Helper T cell (primary cell): ENCODE data around the gene BDKRB2.

DNA sequence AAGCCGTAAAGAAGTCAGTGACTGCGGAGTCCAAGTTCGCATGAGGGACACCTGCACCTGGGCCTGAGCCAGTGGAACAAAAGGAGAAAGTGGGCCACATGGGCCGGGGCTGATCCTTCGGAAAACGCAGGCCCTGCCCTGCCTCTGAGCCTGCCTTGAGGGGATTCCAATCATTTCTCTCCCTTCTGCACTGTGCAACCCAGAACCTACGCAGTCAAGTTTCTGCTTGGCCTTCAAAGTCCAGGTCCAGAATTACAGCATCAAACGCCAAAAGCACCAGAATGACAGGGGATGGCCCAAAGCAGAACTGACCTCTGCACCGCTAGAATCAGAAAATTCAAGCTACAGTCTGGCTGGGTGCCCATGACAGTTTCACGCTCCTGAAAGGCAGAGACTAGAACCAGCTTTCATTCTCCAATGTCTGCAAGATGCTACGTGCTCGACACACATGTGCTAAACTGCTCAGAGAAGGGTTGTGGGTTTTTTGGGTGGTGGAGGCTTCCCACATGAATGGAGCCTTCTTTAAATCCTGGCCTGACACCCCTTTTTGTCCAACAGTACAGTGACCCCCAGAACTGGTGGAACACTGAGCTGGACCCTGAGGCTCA, 4.1 kb downstream of the CLMN start:
- PRO-cap, 2 experiments = no peak in any of the 2 experiments

DNA sequence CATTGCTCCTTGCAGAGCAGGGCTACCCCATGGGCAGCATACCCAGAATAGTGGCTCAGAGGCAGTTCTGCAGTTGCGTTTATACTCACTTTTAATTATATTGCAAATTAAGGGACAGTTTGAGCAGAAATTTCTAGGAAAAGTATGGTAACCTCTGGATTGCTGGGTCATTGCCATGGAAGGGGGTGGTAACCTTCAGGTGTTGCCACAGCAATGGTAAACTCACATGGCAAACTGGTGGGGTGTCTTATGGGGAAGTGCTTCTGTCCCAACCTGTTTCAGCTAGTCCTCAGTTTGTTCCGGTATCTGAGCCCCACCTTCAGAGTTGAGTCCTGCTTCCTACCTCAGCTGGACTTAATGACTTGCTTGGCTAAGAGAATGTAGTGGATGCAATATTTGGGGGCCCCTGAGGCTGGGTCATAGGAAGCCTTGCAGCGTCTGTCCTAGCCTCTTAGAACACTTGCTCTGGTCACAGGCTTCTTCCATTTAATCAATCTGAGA, 7.3 kb upstream of the CLMN start:
- PRO-cap, 2 experiments = no peak in any of the 2 experiments

DNA sequence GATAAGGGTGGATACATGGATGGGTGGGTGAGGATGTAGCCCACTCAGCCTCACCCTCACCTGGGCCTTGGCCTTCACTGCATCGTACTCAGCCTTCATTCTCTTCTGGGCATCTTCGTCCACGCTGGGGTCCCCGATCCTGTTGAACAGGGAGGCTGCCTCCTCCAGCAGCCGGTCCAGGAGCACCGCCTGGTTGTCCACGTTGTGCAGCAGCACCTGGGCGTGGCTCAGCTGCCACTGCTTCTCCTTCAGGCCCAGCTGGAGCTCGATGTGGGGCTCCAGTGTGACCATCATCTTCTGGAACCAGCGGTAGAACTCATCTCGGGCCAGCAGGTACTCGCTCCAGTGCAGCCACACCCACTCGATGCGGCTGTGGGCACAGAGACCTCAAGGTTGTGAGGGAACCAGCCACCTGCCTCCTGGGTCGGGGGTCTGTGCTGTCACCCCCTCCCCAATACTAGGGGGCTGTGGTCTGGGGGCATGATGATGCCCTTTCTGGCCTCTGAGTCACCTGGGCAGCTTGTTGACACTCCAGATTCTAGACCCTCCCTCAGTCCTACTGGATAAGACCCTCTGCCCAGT, 50.5 kb downstream of the SYNE3 start:
- PRO-cap, 2 experiments = no peak in any of the 2 experiments

DNA sequence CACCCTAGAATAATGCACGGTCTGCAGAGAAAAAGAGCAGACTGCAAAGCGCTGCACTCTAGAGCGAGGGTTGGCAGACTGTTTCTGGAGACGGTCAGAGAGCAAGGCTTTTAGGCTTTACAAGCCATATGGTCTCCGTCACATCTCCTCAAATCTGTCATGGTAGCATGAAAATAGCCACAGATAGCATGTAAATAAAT, 19.0 kb downstream of the SYNE3 start:
- PRO-cap, 2 experiments = no peak in any of the 2 experiments

DNA sequence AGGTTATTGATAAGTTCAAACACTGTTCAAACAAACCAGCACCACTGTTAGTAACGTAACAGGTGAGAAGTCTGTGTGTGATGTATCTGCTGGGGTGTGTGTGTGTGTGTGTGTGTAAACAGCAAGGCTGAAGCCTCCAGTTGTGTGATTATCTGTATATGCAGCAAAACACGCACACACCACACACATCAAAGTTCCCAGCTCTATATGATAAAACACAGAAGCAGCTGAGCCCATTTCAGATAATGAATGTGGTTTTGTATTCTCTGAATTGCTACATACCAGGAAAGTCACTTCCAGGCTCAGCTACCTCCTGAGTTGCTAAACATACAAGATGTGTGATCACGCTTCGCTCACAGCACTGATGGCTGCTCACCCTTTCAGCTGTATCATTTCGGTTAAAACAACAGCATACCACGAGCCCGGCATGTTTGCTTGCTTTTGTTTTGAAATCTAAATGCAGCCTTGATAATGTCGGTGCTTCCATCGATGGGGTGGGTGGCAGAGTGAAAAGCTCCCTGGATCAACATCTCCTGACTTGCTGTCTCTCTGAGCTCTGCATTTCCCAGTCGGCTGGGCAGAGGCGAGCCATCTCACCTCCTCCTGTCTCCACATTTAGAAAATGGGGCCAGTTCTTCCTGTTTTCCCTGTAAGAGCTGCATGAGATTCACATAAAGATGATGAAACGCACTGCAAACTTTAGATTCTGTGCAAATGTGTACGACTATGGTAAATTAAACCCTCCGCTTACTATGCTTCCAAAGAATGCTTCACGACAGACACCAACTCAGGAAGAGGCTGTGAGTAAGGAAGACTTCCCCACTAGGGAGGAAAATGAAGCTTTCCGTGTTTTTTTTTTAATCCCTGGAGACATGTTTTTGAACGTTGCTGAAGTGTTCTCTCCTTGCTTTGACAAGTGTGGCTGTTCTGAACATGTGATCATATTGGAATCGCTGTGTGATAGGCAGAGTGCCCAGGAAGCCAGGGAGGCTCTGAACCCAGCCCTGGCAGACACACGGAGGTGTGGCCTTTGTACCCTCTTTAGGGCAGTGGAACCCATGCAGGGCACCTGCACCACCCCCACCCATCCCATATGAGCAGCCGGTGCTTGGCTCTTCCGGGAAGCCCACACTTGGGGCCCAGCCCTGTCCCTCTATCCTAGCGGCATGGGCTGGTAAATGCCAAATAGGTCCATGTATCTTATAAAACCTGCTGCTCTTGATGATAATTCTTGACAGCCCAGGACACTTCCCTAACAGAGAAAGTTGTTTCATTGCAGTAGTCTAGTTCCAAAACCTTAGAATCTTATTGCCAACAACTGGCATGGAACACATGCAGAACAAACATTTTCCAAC, 7.3 kb upstream of the SYNE3 start:
- PRO-cap, 2 experiments = peak in 2 of 2 experiments; most common minus-strand start position 914 of the sequence (in 1)

GRCh38 chr14:95531370-95531765, 3.5 kb upstream of the GLRX5 start:
- PRO-cap, 2 experiments = no peak in any of the 2 experiments

- PRO-cap, 2 experiments = no peak in any of the 2 experiments
Observed at GRCh38 chr14:95597824-95598307, 63.0 kb downstream of the GLRX5 start.

- PRO-cap, 2 experiments = no peak in any of the 2 experiments
Observed at GRCh38 chr14:95620722-95621079, 65.5 kb upstream of the TCL1B start.

DNA sequence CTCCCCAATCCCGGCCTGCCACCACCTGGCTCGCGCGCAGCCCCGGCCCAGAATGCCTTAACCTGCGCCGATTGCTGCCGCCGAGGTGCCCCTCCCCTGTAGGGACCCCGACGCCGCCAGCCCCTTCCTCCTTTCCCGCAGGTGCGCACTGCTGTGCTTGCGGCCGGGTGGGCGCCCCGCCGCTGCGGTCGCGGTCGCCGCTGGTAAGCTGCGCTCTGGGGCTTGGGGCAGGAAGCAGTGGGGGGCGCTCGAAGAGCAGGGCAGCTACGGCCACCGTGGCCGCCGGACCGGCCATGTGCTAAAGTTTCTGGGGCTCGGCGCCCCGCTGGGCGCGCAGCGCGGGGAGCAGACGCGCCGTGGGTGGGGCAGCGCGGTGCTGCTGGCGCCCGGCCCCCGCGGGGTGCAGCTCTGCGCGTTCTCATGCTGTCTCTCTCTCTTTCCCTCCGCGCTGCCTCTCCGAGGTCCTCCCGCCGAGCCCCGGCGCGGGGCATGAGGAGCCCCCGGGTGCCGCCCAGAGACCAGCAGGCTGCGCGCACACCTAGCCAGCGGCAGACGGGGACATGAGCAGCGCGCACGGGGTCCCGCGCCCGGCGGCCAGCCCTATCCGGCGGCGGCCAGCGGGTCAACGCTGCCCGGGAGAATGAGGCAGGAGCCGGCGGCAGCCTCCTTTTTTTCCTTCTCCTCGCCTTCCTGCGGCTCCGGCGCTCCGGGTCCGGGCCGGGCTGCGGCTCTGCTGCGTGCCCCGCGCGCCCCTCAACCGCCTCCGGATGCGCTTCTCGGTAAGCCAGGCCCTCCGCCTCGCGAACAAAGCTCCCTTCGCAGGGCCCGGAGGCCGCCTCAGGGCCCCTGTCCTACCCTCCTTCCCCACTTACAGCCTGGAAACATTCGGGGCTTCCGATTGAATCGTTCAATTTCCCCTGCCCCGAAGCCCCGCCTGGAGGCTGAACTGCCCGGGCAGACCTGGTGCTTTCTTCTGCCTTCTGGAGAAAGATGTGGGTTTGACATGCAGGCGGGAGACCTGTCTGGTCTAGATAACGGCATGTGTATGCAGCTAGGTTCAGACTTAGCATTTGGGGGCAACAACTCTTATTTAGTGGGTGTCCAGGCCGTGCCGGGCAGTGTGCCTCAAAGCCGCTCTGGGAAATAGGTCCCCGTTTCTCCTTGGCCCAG, 162.4 kb upstream of the C14orf132 start:
- PRO-cap, 2 experiments = no peak in any of the 2 experiments

- PRO-cap, 2 experiments = no peak in any of the 2 experiments
Observed at GRCh38 chr14:96083873-96084140, 44.6 kb downstream of the C14orf132 start.

DNA sequence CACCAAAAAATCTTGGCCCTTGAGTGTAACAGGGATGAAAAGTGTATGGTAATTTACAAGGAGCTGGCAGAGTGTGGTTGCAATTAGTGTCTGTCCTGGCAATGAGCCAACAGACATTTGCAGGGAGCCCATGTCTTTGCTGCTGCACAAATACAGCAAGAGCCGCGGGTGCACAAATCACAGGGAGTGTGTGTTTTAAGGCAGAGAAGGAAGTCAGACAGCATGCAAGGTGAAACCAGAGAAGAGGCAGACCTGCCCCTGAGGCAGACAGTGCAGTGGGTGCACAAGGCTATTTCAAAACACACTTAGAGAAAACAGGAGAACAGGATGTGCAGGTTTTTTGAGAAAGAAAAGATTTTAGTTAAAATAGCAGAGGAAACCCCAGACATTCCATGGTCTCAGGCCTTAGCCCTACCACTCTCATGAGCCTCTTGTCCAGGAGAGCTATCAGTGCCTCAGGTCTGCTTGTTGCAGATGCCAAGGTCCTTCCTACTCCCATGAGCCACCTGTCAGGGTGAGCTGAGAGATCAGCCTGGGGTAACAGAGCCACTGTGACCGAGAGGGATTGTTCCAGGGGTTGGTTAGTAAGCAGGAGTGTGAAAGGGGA, 78.0 kb downstream of the C14orf132 start:
- PRO-cap, 2 experiments = peak in 1 of 2 experiments; most common plus-strand start position 302 of the sequence (in 1); most common minus-strand start position 165 of the sequence (in 1)

- PRO-cap, 2 experiments = no peak in any of the 2 experiments
Observed at GRCh38 chr14:96204516-96205422, at the start of gene BDKRB2. Gene BDKRB2, plus strand, starts transcription at chr14:96204839.

DNA sequence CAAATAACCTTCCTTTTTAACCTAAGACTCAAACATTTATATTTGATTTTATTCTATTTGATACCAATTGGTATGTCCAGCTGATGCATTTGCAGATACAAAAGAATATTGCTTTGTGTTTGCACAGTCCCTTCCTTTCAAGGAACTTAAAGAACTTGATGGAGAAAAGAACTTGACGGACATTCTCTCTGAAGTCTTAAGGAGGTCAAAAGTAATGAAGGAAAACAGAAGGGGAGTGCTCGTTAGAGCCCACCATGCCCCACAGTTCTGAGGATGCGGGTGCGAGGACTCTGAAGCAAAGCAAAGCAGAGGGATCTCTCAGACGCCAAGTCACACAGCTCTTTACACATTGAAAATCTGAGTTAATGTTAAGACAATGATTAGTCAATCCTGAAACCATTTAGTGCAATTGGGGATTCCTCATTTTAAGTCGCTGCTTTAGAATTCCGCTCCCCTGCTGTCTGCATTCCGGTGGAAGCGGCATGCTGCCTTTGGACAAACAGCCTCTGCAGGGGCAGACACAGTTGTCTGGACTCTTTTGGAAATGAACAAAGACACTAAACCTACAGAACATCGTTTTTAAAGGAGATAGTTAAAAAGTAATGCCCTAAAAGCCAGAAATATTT, 26.3 kb downstream of the BDKRB1 start:
- PRO-cap, 2 experiments = no peak in any of the 2 experiments

DNA sequence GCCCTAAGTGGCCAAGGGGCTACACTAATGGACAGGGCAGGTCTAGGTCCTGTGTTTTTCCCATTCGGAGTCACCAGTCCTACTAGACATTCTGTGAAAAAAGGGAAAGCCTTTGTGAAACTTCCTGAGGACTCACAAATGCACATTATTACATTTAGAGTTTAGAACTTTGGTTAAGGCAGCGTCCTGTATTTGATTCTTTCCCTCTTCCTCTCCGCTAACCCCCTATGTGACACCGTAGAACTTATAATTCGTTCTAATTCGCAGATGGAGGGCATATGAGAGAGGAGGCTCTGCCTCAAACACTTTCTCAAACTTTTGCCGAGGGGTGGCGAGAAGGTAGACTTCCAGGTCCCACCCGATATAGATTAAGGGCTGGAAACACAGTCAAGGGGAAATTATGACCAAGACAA, 1.0 kb upstream of the PAPOLA start:
- PRO-cap, 2 experiments = no peak in any of the 2 experiments

- PRO-cap, 2 experiments = no peak in any of the 2 experiments
Observed at GRCh38 chr14:96554228-96554912, 52.2 kb downstream of the PAPOLA start.

- PRO-cap, 2 experiments = no peak in any of the 2 experiments
Observed at GRCh38 chr14:96555514-96556056, 53.4 kb downstream of the PAPOLA start.

DNA sequence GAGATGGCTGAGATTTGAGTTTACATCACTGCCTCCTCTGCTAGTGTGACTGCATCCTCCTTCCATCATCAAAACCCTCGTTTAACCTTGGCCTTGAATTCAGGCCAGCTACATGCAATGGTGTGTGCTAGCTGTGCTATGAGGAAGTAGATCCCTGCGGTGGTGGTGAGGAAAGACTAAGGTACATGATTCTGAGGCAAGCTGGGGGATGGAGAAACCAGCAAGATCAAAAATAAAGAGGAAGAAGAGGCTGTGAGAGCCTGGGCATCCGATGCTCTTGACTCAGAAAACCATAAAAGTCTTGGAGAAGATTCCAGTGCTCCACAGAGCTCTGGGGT, 774.7 kb downstream of the VRK1 start:
- PRO-cap, 2 experiments = no peak in any of the 2 experiments

DNA sequence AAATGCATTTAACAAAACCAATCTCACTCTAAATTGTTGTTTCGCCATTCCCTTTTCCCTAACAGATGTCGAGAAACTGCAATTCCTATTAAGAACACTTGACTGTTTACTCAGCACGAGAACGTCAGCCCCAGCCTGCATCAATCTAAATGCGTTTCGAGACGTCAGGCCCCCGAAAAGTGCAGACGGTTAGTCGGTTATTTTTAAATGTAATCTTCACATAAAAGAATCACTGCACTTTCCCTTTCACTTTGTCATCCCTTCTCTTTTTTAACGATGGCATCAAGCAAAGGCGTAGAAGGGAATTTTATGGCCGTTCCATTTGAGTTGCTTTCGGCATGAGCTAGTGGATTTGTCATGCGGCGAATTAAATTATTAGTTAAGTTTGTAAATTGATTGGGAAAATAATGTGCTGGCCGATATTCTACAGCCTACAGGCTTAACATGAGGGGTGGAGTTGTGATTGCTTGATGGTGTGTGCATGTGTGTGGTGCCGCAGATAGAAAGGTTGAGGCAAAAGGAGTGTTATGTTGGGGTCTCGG, 837.7 kb downstream of the VRK1 start:
- PRO-cap, 2 experiments = peak in 2 of 2 experiments; most common plus-strand start position 267 of the sequence (in 2); most common minus-strand start position 67 of the sequence (in 1)

DNA sequence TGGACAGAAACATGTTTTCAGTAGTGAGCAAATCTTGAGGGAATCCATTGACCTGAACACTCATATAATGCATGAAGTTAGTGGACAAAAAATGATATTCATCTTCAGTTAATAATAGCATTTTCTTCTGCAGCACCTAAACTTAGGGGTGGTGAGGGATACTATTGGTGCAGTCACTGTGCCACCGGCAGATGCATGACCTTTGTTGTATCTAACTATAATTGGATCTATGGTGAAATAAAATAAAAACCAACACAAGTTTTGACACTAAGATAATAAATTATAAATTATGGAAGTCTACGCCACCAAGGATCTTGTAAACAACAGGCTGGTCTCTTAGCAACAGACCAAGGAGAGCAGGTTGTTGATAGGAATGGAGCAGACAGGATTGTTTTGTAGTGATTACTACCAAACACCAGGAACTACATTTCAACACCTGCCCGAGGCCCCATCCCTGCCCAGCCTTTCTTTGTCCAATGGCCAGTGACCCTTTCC, 1177.9 kb downstream of the VRK1 start:
- PRO-cap, 2 experiments = no peak in any of the 2 experiments

DNA sequence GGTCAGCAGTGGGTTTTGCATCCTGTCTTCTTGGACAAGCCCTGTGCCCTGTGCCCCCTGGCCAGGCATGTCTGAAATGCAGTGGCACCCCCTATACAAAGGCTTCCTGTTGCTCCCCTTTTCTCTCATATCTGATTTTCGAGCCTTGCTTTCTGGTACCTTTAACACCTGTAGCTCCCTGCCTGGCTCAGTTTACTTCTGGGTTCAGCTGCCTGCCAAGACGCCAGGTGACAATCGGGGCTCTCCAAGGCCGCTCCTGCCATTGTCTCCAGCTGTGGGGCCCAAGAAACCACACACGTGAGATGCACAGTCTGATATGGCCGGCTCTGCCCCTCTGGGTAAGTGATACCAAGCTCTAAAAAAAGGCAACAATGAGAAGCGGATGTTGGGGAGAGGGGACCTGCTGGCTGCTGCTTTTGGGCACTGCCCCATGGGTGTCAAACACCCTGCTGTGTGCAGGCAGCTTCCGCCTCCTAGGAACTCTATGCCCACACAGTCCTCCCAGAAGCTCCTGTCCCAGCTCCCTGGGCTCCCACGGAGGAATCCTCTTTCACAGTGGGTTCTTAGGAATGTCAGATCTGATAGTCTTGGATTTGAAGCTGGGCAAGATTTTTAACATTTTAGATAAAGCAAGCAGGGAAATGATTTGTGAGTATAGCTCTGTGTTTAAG, 1136.0 kb downstream of the BCL11B start:
- PRO-cap, 2 experiments = peak in 2 of 2 experiments; most common plus-strand start position 368 of the sequence (in 2); most common minus-strand start position 133 of the sequence (in 1)